Spinal cord (tissue), 3 donors: ENCODE results near the genes AGER and PBX2.

- PRO-cap, result no peak
- RAMPAGE, long total RNA, result no peak
These were observed 798 bp downstream of the ZBTB12 start for GRCh38 chr6:31901191-31901384.

DNA sequence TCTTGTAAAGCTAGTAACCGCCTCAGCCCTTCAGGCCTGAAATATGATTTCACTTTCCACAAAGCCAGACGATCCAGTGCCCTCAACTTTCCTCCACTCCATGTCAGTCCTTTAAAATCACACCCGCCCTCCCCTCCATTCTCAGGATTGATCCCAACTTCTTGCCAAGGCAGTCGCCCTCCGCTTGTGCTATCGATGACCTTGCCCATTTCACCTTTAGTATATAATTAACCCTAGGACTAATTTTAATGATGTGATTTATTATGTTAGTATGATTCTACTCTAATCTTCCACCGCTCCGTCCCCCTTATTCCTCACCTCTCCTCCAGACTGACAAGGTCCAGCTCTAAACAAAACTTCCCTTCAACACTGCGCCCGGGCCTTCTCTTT lies 739 bp upstream of the ZBTB12 start:
- PRO-cap, result no peak
- RAMPAGE, long total RNA, result no peak

- PRO-cap, result no peak
- RAMPAGE, long total RNA, result no peak
These were observed 3.8 kb downstream of the CFB start for GRCh38 chr6:31949638-31950133.

DNA sequence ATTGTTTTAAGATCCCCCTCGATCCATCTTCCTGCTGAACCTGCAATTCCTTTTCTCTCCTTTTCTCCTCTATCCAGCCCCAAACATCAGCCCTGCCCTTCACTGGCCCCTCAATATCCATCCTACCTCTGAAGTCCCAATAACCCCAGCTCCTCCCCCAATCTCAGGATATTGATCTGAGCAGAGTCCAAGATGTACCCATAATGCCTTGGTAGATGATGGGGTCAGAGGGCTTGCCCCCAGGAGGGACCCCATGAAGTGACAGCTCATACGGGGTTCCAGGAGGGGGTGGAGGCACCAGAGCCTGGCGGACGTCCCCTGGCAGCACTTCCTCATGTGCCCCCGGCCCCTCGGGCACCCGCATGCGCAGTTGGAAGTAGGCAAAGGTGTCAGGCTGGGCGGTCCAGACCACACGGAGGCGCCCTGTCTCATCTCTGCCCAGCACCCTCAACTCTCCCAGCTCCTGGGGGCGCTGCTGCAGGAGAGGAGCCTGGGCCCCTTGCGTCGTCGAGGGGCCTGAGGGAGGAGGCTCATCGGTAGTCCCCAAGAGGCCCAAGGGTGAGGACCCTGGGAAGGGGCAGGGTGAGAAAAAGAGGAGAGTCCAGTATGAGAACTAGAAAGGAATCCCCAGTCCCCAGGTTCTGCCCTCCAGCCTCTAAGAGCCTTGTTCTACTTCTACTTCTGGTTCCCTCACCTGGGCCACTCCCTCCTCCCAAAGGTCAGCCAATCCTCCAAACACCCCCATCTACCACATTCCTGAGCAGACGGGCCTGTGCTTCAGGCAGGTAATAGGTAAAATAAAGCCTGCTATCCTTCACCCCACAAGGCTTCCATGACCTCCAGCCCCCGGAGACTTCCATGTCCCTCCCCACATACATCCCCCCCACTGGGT lies 23.3 kb downstream of the TNXB start:
- PRO-cap, result no peak
- RAMPAGE, long total RNA, result no peak

DNA sequence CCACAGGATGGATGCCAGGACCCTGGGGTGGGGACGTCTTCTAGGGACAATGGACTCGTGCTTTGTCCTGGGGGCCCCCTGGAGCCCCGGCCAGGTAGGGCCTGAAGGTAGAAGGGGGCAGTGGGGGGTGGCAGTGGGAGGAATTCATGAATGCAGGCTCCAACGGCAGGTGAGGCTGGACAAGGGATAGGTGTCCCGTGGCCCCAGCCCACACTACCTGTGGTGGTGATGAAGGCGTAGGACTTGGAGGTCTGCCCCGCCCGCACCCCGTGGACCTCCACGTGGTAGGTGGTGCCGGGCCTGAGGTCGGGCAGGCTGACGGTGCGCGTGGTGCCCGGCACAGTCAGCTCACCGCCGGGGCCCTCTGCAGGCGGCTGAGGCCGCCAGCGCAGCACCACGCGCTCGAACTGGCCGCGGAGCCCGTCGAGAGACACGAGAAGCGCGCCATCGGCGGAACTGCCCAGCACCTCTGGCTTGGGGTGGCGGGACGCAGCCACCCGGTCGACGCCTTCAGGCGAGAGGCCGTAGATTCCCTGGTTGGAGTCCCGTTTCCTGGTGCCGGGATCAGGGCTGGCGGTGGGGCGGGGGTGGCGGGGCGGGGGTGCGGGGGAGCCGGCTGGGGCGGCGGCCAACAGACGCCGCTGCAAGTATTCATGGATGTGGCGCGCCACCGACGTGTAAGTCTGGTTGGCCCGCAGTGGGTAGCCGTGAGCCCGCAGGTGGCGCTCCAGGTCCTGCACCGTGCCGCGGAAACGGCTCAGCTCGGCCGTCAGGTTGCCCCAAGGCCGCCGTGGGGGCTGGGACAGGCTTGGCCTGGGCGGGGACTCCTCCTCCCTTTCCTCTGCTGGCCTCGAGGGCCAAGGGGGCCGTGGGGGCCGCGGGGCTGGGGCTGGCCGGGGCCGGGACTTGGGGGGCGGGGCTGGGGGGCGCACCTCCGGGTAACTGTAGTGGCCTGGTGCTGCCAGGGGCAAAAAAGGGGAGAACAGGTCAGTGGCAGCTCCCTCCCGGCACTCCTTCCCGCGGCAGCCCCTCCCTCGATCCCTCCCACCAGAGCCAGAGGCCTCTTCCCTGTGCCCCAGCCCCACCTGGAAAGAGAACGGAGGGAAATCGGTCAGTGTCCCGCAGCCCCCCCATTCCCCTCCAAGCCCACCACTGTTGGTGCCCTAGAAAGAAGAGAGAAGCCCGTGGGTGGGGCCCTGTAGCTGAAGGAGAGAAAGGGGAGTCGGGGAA lies 21.7 kb downstream of the TNXB start:
- PRO-cap, result no peak
- RAMPAGE, long total RNA, result no peak

DNA sequence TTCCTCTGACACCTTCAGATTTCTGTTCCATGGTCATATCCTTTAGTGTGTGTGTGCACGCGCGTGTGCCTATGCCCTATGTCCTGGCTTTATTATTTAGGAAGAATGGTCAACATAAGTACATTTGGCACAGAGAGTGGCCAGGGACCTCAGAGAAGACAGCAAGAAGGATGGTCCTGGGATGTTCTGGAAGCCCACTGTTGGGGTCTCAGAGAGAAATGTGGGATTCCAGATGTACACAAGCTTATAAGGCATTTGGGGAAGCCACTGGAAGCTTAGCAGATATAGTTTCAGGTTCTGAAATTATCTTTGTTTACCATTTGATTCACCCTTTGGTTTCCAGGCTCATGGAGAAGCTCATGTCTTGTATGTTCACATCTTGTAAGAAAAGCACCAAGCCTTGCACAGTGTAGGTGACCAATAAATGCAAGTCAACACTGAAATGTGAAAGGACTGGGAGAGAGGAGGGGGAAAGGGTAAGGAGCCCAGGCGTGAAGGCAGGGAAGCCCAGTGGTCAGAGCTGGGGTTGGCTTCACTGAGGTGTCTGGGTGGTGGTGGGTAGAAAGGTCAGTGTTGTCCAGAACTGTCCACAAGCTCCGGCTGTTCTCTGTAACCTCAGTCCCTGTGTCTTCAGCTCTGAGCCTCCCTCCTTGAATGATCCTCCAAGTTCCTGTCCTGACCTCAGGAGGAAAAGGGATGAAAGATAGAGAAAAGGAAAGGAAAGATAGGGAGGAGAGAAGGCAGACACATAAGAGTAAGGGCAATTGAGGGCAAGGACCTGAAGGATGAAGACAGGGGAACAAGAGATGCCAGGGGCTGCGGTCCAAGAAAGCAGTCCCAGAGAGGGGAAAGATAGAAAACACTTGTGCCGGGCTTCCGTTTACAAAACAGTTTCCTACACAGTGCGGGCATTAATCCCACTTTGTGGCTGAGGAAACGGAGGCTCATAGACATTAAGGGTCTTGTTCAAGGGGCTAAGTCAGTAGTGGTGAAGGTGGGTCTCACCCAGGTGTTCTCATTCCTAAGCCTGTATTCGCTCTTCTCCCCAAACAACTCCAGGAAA lies 2.3 kb upstream of the TNXB start:
- PRO-cap, result no peak
- RAMPAGE, long total RNA, result no peak

GRCh38 chr6:32116982-32117546 lies 7.9 kb upstream of the TNXB start:
- PRO-cap, result no peak
- RAMPAGE, long total RNA, result no peak

GRCh38 chr6:32127240-32128088 lies 582 bp downstream of the ATF6B start:
- PRO-cap, result no peak
- RAMPAGE, long total RNA, result no peak

DNA sequence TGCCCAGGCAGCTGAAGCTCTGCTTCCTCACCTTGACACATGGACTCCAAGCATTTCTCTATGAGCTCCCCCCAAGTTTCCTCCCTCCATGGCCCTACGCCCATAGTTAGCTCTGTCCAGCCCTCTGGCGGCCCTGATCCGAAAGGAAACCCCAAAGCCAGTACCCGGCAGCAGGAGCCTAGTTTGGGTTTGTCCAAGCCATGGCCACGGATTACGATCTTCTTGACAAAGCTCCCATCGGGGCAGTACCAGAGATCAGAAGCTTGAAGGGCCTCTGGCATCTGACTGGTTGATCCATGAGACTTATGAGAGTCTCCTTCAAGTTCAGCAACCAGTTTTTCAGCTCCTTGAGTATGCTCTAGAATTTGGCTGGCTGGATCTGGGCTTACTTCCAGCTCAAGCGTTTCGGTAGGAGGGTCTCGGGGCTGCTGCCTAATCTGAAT lies 825 bp downstream of the FKBPL start:
- PRO-cap, result no peak
- RAMPAGE, long total RNA, result no peak

DNA sequence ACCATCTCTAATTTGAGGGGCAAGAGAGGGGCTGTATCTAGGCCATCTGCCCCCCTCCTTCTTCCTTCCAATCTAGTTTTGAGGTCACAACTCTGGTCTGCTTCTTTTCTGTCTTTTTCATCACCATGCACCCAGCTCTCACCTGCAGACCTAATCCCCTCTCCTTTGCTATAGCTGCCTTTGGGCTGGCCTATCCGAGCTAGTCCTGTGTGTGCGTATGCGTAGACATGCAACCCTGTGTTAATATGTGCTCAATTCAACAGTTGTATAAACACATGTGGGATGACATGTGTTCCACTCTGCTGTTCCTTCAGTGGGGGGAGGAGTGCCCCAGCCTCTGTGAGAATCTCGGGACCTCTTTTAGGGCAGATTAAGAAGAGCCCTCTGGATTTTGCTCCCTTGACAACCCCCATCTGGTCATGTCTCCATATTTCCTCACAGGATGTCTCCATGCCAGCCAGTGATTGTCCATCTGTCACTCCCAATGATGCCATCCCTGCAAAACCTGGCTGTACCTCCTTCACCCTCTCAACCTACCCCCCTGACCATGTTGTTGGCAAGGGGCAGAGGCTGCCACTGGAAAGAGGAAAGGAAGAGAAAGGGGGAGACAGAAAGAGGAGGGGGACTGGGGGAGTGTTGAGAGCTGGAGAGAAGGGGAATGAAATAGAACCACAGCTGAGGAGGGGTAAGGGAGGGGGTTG lies 545 bp downstream of the PRRT1 start:
- PRO-cap, result no peak
- RAMPAGE, long total RNA, result no peak

DNA sequence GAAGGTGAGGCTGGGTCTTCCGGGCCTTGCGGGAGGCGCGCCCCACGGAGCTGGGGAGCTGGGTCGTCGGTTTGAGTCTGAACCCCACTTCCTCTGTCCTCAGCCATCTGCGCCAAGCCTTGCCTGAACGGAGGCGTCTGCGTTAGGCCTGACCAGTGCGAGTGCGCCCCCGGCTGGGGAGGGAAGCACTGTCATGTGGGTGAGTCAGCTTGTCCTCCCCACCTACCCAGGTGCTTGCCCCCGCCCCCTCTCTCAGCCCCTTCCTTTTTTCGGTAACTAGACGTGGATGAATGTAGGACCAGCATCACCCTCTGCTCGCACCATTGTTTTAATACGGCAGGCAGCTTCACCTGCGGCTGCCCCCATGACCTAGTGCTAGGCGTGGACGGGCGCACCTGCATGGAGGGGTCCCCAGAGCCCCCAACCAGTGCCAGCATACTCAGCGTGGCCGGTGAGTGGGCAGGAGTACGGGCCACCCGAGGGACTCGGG lies 2.5 kb downstream of the EGFL8 start:
- PRO-cap, result no peak
- RAMPAGE, long total RNA, result no peak

DNA sequence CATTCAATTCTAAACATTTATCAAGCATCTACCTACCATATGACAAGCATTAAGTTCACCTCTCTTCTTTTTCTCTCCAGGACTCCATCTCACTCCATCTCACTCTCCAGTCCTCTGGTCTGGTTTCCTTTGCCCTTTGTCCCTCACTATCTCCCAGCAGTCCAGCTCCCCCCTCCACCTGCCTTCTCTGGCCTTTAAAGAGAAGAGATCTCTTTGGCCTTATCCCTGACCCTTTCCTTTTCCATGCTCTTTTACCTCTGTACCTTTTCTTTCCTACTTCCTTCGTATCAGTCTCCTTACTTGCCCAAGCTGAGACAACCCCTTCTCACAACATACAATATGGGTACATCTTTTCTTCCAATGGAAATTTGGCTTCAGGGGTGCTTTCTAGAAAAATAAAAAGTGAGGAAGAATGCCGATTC lies 601 bp upstream of the AGPAT1 start:
- PRO-cap, result no peak
- RAMPAGE, long total RNA, result no peak

GRCh38 chr6:32181972-32183081 lies 1.7 kb downstream of the AGER start:
- PRO-cap, result no peak
- RAMPAGE, long total RNA, result no peak

DNA sequence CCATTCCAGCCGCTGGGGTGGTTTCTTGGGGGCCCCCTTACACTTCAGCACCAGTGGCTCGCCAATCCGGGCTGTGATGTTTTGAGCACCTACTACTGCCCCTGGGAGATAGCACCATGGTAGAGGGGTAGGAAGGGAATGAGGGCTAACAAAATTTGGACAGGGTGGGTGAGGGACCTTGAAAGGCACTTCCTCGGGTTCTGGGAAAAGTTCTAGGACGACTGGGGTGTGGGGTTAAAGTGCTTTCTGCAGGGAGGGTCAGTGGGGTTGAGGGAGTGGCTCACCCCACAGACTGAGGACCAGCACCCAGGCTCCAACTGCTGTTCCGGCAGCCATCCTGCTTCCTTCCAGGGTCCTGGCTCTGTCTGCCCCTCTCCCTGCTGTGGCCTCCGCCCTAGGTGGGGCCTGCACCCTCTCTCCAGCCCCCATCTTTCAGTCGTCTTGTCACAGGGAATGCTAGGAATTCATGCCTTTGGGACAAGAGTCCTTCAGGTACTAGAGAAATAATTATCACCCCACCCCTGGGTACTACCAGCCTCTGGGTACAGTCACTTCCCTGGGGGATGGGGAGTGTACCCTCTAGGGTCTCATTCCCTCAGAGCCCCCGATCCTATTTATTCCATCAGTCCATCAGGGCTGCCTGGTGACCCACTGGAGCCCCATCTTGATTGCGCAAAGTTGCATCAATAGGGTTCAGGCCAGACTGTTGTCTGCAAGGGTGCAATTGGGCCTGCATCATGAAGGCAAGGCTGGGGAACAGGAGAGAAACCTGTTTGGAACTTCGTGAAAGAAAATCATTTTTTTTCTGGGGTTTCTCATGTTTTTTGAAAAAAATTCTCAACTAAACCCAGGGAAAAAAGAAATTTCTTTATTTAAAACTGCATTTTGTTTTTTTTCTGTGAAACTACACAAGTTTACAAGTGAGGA lies at the start of gene AGER:
Gene AGER, minus strand, starts transcription at position 367 of the 927 bp plus-strand sequence.
- PRO-cap, result no peak
- RAMPAGE, long total RNA, result no peak

DNA sequence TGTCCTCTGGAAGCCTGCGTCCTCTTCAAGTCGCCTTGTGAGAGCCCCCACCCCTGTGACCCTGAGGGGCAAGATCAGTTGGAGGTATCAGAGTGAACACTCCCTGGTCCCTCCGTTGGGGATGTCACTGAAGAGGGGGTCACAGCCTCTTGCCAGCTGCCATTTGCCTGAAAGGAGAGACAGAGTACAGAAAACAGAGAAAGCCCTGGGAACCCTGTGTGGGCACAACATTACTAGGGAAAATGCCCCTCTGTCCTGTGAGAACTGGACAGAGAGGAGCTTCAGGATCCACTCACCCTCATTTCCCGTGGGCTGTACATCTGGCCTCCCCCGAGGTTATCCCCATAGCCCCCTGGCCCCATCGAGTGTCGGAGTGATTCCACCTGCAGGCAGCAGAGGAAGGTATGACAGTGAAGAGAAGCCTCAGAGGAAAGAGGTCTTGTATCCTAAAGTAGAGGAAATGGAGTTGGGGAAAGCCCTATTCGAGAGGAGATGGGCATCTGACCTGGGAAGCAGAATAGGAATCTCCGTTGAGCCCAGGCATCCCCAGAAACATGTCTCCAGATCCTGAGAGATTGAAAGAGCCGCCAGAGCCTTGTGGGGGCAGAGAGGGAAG lies 2.4 kb upstream of the AGER start:
- PRO-cap, result no peak
- RAMPAGE, long total RNA, result no peak

DNA sequence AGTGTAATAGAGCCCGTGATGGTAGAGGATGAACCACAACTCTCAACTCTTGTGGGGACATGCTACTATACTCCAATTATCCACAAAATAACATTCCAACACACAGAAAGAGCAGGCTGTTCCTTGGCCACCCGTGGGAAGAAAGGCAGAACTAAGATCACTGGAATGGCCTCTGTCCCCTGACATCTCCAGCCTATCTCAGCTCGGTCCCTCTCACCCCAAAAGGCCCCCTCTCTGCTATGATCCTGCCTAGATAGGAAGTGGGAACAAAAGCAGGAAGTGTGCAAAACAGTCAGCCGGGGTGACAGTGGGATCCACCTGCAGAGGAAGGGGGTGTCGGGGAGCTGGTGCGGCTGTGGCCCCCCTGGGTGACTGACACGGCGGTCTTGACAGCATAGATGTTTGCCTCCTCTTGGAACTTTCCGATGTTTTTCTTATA lies 2.9 kb upstream of the AGER start:
- PRO-cap, result no peak
- RAMPAGE, long total RNA, result no peak

- PRO-cap, result unidirectional peak, plus-strand start at chr6:32190351
- RAMPAGE, long total RNA, result no peak
These were observed at the start of gene PBX2 for GRCh38 chr6:32190119-32190807. Gene PBX2, minus strand, starts transcription at chr6:32190202.

DNA sequence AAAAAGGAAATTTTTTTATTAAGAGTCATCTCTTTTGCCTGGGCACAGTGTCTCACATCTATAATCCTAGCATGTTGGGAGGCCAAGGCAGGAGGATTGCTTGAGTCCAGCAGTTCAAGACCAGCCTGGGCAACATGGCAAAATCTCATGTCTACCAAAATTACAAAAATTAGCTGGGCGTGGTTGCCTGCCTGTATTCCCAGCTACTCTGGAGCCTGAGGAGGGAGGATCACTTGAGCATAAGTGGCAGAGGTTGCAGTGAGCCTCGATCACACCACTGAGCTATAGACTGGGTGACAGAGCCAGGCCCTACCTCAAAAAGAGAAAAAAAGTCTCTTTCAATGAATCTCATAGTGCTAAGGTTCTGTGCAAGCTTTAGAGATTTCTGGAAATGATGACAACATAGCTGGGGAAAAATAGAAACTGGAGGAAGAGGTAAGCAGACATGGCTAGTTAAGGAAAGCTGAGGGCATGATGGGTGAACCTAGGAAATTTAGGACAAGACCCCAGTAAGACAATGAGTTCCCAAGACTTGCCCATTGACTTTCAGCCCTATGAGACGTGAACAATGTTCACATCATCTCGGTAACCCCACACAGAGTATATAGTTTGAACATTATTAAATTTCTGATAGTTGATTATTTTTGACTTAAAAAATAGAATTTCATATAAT lies 1.4 kb downstream of the HLA-DRB1 start:
- PRO-cap, result no peak
- RAMPAGE, long total RNA, result no peak

DNA sequence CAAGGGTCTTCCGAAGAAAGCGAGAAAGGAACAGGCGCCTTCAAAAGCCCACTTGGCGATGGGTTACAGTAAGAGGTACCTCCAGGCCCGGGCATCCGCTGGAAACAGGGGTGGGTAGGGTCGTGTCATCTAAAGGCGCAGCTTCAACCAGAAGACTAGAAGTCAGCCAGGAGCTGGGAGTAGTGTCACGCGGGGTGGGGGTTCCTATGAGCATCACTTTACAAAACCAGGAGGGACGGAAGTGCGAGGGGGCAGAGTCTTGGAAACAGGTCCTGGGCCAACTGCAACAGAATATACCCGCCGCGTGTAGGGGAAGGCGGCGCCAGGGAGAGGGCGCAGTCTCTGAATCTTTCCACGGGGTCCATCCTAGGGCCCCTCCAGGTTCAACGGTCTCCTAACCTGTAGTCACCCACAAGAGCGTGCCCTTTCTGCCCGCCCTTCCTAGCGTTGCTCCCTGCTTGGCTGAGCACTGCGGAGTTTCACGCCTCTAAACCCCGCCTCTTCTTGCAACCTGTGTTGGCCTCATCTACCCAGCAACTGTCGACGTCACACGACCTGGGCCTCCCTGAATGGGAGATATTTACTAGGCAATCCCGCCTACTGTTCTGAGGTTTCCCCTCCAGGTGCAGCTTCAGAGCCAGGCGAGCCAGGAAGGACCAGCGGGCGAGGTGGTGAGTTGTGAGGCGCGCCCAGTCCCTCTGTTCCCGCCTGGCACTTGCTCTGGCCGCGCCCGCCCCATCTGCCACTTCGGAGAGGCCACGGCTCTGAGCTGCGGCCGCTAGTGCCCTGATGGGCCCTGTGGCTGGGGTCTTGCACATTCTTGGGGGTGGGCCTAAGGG lies 572 bp upstream of the PSMB8 start:
- PRO-cap, result bidirectional peak, plus-strand start at position 634 of the sequence, minus-strand start at position 480 of the sequence
- RAMPAGE, long total RNA, result start-site peak on the minus strand centred at position 164 of the sequence, 113 bp wide, 15 and 16 reads in 2 replicates

DNA sequence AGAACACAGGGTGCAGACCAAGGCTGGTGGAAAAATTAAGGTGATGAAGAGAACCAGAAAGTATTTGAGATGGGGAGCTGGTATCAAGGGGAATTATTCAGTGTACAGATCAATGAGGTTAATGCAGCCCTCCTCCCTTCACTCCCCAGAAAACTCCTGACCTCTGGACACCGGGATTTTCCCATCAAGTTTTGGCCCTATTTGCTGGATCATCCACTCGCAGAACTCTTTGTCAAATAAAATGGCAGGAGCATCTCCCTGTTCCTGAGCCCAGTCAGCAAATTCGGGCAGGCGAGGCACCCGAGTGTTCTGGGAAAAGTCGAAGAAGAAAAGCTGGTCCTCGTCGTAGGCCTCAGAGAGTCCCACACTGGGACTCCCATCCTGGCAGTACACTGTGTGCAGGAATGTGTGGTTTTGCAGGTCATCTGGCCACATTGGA lies 2.5 kb downstream of the HLA-DMA start:
- PRO-cap, result no peak
- RAMPAGE, long total RNA, result no peak